Metanephros (tissue), 2 donors: ENCODE measurements around the genes DAPK2, ZNF609, PLEKHO2 and KBTBD13.

DNA sequence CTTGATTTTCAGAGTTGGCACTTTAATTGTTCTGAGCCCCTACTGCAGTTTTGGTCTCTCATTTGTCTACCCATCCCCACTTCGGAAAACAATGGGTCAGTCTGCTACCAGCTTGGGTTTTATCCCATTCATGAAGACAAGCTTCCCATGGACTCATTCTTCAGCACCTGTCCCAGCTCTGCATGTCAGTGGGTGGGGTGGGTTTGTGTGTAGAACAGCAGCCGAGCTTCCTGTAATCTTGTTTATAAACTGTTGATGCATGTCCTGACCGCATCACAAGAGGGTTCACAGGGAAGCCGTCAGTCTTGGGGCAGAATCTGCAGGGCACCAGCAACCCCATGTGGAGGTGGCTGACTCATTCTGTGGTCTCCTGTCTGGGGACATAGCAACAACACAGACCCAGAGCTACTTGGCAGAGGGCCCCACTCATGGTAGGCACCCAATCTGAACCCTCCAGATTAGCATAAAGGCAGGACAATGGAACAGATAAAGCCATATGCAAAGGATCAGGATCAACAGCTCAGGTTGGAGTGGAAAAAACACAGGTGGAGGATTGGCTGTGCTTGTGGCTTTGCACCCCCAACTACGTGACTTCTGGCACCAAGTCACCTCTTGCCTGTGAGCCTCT lies 35.6 kb downstream of the DAPK2 start:
- RAMPAGE, long total RNA, result no peak

DNA sequence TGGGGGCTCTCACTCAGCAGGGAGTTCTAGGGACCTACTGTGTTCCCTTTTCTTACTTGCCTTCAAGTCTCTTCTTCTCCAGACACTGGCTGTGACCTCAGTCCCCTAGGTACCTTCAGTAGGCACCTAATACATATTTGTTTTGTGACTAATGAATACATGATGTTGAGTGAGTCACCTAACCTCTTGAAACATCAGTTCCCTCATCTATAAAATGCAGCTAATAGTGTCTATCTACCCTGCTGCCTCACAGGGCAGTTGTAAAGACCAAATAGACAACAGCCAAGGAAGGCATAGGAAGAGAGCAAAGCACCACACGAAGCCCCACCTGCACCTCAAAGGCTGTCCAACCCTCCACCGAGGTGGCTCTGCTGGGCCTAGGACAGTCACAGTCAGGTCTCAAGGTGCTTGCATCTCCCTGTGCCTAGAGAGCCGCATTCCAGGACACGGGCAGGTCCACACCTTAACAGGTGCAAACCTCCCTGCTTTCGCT lies 29.2 kb downstream of the DAPK2 start:
- RAMPAGE, long total RNA, result no peak

DNA sequence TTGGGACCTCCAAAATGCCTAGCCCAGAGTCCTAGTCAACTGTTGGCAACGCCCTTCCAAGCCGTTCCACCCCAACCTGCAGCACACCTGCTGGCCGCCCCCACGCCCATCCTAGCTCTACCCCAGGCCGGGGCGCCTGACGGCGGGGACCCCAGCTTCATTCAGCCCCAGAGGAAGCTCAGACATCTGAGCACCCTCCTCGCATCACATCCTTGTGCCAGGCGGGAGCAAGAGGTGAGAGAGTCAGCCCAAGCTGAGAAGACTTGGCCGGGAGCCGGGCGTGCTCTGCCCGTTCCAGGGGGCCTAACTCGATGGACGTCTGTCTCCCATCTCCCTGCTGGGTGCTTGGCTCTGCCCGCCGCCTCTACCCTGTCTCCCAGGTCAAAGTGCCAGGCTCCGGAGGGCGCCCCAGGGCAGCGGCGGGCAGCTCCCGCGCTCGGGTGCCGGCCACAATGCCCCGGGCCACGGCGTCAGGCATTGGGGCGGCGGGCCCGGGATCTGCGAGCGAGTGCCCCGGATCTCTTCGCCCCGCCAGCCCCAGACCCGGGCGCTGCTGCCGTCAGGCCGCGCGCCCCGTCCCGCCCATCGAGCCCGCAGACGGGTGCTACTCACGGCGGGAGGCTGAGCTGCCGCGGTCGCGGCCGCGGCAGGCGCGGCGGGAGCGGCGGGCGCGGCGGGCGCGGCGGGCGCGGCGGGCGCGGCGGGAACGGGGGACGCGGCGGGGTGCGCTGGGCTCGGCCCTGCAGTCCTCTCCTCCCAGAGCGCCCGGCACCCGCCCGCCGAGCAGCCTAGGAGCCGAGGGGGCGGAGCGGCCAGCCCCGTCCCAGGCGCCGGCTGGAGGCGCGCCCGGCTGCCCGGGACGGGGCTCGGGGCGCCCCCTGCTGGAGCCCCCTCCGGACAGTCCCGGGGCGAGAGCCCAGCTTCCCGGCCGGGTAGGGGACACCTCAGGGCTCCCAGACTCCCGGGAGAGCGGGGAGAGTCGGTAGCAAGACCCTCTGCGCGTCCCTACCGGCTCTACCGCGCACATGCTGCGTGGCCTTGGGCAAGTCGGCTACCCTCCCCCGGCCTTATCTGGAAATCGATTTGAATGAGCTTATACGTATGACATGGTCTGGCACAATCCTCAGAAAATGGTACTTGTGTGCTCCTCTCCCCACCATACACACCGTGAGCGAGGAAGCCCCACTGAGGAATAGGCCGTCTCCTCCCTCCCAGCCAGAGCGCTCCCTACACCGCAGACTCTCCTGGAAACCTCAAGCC lies at the start of gene DAPK2:
DAPK2 (minus strand) TSS at position 800 of the 1,260 bp plus-strand sequence.
- RAMPAGE, long total RNA, result no peak

DNA sequence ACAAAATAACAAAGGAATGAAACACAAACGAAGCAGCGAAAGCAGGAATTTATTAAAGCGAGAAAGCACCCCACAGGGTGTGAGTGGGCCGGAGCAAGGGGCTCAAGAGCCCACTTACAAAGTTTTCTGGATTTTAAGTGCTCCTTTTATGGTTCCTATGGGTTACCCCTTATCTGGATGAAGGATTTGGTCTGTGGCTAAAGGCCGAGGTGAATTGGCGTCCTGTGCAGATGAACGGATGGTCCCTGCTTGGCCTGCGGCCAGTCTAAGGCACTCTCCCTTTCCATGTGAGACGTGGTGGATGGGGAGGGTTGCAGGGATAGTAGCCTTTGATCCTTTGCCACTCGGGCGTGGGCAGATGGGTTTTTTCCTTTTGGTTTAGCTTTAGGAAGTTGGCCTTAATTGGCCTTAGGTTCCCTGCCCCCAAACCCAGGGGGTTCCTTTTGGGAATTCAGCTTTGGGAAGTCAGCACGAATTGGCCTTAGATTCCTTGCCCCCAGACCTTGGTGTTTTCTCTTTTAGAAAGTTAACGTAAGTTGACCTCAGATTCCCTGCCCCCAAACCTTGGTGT lies 1.2 kb downstream of the SNX1 start:
- RAMPAGE, long total RNA, result no peak

GRCh38 chr15:64355137-64355931 lies 639 bp downstream of the CSNK1G1 start:
- RAMPAGE, long total RNA, result no peak

DNA sequence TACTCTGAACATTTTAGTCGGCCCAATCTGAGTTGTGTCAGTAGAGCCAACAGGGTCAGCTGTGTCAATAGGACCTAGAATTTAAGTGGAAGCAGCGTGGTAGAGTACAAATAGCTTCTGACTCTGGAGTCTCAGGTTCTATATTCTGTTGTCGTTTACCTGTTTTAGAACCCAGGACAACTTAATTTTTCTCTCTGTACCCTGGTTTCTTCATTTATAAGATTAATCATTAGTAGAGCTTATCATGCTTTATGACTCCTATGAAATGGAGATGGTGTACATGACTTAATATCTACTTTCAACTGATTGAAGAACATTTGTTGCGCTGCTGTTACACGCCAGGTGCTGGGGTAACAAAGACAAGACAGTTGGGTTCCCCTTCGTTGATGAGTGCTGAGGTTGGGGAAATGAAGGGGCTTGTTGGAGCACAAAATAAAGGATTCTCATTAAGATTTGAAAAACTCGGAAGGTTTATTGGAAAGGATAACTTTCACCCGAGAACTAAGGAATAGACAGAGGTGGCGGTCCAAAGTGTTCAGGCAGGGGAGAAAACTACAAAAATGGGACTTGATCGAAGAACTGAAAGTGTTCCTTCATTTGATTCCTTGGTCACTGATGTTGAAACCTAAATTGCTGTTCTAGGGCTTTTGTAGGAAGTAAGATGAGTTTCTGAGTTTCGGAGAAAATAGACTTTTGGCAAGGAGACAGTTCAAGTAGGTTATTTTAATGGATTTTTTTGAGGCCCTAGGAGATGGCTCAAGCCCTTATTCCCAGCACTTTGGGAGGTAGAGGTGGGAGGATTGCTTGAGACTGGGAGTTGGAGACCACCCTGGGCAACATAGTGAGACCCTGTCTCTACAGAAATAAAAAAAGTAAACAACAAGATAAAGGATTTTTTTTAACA lies 1.2 kb downstream of the TRIP4 start:
- RAMPAGE, long total RNA, result no peak

DNA sequence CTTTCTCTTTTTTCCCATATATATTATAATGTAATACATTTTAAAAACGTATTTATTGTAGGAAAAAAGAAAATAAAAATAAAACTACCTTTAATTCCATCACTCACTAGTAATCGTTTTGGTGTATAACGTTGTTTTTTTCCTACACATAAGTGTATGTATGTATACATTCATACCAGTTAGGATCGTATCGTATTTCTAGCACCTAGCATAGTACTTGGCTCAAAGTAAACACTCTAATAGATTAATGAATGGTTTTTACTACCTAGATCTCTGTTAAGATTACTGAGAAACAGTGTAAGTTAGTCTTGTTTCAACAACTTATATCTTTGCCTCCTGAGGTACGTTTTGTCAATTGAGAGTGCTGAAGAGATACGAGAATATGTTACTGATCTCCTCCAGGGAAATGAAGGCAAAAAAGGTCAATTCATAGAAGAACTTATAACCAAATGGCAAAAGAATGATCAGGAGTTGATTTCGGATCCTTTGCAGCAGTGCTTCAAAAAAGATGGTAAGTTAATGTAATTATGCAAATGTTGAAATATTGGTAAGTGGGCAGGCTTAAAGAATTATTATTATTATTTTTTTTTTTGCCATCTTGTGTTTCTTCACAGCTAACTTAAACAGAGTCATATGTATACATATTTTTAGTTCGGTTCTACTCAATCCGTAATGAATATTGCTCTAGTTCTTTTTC lies 6.1 kb downstream of the TRIP4 start:
- RAMPAGE, long total RNA, result no peak

DNA sequence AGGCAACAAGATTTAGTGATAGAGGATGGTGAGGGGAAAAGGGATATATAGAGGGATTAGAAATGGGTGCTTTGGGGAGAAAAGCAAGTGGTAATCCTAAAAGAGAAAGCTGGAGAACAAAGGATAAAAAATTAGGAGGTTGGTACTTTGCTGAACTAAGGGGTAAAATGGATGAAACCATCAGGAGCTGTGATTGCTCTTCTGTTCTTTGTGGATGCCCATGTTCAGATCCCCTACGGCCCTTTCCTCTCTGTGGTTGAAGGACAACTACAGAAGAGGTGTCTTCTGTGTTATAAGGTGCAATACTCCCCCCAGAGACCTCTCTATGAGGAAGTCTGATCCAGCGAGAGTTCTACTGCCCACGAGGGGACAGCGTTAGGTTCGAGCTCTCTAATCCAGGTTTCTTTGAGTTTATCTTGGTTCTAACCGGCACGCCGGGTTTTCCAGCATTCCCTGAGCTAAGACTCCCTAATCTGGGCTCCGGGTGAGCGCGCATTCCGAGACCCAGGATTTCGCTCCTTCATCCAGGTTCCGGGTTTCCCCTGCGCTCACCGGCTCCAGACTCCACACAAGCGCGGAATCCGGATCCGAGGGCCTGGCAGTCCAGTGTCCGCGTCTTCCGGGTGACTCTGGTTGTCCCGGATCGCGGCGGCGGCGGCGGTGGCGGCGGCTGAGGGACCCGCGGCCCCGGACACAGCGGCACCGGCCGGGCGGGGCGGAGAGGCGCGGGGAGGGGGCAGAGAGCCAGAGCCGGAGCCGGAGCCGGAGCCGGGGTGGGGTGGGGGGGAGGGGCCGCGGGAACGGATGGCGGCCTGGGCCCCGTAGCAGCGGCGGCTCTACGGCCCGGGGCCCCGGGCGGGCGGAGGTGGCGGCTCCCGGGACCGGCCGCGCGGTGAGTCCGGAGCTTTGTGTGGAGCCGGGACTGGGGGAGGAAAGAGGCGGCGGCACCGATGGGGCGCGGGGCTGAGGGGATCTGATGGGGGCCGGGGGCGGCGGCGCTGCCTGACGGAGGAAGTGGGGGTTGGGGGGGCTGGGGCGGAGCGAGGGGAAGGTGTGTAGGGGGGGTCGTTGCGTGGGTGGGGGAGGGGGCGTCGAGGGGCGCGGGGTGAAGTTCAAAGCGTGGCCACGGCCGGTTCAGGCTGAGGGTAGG lies at the start of gene ZNF609:
ZNF609 (plus strand) TSS at position 632 of the 1,150 bp plus-strand sequence.
- RAMPAGE, long total RNA, result no peak

DNA sequence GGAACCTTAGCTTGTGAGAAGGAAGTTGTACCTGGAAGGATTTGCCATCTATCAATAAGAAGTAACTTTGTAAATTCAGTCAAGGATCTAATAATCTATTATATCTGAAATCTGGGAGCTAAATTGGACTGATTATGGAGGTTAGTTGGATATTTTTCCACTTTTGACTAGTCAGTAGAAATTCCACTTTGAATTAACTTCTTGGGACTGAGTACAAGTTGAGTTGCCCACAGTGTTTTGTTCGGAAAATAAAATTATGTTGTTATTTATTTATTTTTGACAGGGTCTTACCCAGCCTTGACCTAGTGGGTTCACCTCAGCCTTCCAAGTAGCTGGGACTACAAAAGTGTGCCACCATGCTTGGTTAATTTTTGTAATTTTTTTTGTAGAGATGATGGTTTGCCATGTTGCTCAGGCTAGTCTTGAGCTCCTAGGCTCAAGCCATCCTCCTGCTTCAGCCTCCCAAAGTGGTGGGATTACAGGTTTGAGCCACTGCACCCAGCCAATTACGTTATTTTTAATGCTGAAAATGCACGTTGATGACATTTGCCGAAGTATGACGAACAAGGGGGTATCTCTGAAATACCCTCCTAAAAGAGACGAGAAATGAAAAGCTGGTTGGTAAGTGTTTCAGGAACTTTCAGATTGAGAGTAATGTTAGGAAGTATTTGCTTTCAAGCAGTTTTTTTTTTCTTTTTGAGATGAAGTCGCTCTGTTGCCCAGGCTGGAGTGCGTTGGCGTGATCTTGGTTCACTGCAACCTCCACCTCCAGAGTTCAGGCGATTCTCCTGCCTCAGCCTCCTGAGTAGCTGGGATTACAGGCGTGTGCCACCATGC lies 9.7 kb downstream of the ZNF609 start:
- RAMPAGE, long total RNA, result no peak

DNA sequence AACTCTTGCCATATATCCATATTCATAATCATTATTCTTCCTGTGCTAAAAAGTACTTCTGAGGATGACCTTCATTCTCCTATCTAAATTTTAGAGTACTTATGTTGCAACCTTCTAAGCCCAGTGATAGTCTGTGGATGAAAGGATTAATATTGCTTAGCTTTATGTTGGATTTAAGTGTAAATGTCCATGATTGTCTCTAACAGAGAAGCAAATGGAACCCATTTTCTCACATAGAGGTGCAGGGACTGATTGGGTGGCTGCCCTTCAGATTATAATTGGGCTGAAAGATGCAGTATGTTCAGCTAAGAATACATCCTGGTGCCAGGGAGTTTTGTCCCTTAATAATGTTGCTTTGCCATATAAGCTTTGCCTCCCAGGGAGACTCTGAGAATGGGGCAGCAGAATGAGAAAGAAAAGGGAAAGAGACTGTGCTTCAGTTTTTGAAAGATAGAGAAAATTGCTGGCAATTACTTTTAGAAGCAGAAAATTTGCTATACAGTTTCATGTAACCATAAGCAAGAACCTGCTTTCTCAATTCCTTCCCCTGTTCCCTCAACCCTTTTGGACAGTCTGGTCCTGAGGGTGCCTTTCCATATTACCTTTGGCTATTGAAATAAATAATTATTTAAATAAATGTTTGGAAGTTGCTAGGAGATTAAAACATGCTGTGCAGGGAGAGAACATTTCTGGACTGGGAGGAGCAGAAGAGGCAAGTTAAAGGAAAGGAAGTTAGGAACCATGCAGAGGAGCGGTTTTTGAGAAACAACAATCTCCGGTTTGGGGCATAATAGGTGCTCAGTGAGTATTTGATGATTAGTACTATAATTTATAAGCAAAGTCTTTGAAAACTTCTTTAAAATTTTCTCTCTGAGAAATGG lies 41.5 kb downstream of the ZNF609 start:
- RAMPAGE, long total RNA, result no peak

GRCh38 chr15:64517789-64518997 lies 57.8 kb downstream of the ZNF609 start:
- RAMPAGE, long total RNA, result no peak

- RAMPAGE, long total RNA, result no peak
Observed at GRCh38 chr15:64635042-64636273, 139.9 kb downstream of the RBPMS2 start.

DNA sequence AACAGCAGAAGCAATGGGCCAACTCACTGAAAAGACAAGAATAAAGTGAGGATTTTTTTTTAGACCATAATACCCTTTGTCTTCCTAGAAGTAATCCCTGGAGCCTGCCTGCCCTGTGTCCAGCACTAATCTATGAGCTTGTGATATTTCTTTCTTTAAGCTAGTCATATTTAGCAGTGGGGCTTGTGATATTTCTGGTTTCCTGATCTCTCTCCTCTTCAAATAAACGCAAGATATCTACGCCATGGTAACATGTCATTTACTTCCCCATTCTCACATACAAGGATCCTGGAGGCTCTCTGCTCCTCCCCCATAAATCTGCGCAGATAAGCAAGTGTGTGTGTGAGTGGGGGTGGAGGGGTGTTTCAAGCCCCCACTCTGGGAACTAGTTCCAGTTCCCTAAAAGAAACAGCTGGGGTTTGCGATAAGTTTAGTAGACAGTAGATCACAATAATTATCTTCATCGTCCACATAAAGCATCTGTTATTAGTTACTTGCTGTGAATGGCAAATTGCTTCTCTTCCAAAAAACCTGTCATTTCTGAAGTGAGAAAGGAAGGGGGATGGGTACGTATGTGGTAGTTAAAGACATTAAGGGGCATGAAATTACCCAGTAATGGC lies 79.9 kb downstream of the RBPMS2 start:
- RAMPAGE, long total RNA, result no peak

- RAMPAGE, long total RNA, result no peak
Observed at GRCh38 chr15:64773776-64774566, 1.4 kb downstream of the RBPMS2 start.

DNA sequence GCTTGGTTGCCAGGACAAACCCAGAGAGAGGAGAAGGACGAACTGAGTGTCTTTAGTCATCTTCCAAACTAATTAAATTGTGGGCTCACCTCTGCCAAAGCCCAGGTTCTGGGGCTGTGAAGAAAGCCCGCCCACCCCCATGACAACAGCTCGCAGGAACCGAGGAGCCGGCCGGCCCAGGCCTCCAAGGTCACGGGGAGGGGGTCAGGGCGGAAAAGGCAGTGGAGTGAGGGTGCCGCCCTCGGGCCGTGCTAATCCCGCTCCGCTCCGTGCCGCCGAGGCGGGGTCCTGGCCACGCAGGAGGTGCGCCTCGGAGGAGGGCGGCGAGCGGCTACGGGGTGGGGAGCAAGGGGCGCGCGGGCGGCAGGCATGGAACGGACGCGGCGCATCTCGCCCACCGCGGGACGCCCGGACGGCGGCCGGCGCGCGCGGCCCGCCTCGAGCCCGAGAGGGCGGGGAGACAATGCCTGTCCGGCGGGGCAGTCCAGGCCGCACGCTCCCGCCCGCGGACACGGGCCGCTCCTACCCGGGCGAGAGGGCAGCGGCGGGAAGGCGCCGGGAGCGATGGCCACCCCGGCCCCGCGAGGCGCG lies 727 bp downstream of the RBPMS2 start:
- RAMPAGE, long total RNA, result no peak

DNA sequence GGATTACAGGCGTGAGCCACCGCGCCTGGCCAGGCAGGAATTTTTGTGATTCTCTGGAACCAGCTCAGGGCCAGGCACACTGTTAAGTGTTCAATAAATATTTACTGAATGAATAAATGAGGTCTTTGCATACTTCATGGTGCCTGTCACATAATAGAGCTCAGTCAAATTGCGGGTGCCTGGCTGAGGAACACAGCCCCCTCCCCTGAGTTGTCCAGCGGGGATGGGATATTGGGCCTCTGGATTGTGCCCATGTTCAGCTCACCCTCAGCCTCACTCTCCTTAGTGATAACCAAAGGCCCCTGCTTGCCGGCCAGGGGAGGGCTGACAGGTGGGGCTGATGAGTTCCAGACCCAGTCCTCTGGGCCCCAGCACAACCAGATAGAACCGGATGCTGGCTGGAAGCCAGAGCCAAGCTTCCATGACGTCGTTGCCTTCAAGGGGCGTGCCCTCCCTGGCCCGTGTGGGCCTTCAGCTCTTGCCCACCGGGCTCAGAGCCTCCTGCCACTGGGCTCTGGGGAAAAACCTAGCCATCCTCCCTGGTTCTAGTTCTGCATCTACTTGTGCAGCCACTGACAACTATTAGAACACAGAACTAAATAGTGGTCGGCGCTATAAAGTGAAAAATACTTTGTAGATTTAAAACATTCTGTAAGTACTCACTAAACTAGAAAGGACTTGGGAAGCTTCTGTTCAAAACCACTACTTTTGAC lies 23.5 kb downstream of the PIF1 start:
- RAMPAGE, long total RNA, result no peak

DNA sequence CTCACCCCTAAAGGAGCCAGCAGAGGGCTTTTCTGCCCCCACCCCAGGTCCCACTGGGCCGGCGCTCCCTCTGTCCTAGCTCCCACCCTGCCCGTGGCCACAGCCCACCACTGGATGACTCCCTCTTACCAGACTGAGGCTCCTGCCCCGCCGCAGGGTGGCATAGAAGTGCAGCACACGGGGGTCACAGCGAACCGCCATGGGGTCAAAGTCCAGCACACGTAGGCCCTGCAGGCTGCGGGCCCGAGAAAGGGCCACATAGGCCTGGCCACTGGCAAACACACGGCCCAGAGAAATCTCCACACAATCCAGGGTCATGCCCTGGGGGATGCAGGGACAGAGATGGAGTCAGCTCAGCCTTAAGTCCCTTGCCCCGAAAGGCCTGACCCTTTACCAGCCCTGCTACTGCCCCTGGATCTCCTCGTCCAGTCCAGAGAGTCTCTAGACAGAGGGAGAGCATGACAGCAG lies 9.0 kb downstream of the PIF1 start:
- RAMPAGE, long total RNA, result no peak

GRCh38 chr15:64841143-64842038 lies at the start of gene PLEKHO2:
Gene PLEKHO2, plus strand, starts transcription at chr15:64841915.
- RAMPAGE, long total RNA, result no peak

DNA sequence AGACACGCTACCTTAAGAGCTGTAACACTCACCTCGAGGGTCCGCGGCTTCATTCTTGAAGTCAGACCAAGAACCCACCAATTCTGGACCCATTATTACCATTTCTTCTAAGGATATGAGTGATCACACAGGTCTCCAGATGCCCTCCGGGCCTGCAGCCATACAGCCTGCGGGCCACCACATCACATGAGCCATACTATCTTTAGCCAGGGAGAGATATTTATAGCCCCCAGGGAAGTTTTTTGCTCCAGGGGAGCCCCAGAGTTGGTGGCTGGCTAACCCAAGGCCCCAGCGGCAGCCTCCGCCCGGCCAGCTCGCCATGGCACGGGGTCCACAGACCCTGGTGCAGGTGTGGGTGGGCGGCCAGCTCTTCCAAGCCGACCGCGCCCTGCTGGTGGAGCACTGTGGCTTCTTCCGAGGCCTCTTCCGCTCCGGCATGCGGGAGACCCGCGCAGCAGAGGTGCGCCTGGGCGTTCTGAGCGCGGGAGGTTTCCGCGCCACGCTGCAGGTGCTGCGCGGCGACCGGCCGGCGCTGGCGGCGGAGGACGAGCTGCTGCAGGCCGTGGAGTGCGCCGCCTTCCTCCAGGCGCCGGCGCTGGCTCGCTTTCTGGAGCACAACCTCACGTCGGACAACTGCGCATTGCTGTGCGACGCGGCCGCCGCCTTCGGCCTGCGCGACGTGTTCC lies at the start of gene KBTBD13:
KBTBD13 (plus strand) TSS at position 250 of the 686 bp plus-strand sequence.
- RAMPAGE, long total RNA, result no peak

- RAMPAGE, long total RNA, result no peak
Observed at GRCh38 chr15:65531976-65532504, 1.8 kb downstream of the HACD3 start.